Cardiac atrium fibroblast (primary cell): ENCODE measurements around a stretch of chr10.

DNA sequence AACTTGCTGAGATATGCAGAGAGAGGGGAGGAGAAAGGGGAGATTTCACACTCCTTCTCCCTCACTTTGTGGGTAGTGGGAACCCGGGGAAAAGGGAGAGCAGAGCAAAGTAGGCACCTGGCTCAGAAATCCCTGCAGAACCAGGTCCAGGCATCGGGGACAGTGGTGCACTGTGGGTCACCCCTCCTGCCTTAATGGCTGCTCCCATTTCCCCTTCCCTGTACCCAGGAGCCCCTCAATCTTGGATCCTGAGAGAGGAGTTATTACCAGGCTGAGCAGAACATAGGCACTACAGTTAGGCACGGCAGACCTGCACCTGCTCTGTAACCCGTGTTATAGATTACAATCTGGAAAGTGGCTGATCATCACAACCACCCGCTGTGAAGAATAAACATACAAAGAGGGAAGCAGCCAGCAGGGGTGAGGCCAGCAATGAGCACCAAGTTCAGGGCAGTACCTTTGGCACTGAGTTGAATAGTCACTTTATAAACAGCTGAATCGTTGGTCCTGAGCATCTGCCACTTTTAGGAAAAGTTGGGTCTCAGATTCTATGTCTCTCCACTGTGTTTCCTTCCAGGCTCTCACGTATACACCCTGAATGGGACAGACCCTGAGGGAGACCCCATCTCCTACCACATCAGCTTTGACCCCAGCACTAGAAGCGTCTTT is 1.7 kb downstream of the CDHR1 start:
- RAMPAGE, long total RNA: no peak

- RAMPAGE, long total RNA: no peak
Measured at GRCh38 chr10:84333921-84334645, 5.7 kb downstream of the CCSER2 start.

DNA sequence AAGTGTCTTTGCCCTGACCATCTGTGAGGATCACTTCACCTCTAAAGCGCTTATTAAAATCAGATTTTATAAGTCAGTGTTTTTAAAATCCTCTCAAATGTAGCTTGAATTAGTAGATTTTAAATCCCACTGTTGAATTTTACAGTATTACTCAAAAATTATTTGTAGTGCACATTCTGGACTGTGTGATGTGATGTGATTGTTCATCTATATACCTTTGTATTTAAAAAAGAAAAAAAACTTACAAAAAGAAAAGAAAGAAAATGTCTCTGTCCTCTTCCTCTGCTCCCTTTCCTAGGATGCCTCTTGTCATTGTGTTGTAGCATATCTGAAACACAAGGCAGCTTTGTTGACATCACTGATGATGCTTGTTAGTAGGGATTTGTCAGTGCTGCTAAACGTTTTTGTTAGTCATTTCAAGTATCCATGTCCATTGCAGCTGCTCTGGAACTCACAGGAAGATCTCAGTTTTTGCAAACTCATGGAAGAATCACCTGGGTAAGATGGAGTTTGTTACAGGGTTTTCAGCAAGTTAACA is 123.5 kb downstream of the CCSER2 start:
- RAMPAGE, long total RNA: no peak

DNA sequence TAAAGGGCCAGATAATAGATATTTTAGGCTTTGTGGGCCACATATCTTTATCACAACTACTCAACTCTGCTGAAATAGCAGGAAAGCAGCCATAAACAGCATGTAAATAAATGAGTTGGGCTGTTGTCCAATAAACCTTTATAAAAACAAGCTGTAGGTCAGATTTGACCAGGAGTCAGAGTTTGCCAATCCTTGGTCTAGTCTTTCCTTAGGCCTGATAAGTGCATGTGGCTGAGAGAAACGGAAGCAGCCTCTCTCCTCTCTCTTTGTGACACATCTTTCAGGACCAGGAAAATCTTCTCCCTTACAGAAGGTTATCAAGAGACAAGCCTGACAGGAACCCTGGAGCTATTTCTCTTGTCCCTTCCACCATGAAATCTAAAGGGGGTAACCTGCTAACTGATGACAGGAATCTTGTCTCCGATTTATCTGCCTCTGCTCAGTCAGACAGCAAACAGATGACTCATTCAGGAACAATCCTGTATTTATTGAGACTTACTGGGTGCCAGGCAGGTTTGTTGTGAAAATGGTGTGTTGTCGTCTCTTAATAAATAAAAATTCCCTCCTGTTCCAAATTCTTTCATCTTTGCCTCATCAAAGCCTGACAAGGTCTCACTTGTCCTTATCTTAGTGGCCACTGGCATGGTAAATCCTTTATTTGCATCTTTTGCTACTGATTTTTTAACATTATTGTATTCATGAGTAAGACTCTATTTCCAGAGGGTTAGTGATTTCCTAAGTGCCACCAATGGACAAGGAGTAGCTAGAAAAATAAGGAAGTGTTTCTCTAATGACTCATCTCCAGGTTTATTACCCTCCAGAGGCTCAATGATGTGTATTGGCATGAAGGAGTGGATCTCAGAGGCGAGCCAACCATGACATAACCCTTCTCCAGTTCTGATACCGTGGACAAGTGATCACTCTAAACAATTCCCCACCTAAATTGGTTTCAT is 724.2 kb downstream of the GRID1 start:
- RAMPAGE, long total RNA: no peak

GRCh38 chr10:86681203-86681605 is 12.9 kb downstream of the LDB3 start:
- RAMPAGE, long total RNA: no peak

GRCh38 chr10:86862068-86862837 is 95.2 kb downstream of the MMRN2 start:
- RAMPAGE, long total RNA: no peak

DNA sequence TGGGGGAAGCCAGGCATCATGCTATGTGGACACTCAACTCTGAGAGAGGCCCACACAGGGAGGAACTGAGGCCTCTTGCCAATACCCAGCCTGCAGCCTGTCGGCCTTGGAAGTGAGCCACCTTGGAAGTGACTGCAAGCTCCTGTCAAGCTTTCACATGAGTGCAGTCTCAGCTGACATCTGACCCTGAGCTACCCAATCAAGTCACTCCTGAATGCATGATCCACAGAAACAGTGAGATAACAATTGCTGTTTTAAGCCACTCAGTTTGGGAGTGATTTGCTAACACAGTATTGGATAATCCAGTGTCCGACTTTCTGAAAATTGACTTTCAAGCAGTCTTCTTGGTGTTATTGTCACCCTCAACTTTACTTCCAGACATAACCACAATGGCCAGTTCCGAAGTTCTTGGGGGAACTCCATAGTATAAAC is 56.3 kb downstream of the MMRN2 start:
- RAMPAGE, long total RNA: no peak

DNA sequence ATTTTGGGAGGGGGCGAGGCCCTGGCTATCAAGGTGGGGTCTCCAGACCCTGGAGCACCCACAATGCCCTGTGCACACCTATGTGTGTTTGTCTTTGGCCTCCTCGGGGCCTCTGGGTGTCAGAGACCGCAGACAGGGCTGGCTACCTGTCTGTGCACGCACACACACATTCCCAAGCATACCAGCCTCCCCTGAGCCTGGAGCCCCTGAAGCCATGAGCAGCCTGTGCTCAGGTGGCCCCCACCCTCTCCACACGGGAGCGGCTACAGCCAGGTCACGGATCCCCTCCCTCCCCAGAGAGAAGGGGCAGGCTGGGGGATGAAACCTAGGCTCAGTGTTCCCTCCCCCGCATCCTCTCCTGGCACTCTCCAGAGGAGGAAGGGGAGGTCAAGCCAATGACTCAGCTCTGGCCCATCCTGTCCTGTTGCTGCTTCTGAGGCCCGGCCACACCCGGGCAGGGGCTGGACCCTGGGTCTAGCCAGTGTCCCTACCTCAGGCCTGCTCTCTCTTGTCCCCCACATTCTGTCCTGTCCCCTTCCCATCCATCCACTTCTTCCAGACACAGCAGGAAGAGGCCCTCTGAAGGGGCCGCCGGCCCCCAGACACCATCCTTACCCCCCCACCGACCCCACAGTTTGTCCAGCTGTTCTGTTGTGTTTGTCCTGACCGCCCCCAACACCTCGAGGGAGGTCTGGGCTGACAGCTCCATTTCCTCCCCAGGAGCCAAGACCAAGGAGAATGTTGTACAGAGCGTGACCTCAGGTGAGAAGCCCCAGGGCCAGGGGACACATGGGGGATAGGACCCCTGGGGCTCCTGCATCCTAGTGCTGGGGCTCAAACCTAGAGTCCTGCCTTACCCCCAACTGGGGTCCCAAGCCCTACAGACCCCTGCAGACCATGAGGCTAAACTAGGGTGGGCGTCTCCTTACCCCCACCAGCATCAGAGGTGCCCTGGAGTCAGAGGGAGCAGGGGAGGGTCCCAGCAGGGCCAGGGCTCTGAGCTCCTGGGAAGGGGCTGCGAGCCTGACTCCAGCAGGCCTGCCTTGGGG is 838 bp downstream of the SNCG start:
- RAMPAGE, long total RNA: no peak

DNA sequence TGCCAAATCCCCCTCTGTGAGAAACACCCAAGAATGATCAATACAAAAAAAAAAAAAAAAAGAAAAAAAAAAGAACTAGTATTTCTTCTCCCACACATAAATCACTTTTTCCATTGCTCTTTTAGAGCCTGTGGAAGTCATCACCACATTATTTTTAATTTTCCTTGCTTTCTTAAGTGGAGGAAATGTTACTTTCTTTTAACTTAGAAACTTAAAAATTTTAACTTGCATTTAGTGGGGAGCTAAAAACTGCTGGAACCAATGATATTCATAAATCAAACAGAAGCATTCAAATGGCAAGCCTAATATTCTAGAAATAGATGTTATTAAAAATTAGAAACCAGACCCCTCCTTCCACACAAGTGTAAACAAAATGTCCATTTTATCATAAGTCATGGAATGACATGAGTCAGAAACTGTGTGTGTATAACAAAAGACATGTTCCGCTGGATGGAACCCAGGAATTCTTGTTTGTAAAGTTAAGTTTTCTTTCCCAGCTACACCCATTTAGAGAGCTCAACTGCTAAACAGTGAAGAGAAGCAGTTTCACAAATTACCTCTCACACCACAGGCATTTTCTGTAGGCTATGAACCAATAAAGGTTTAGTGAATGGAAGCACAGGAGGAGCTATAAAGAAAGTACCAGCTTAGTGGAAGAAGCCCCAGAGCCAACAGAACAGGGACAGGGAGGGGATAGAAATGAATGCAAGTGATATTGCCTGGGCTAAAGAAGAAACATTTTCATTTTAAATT is 12.6 kb downstream of the GLUD1 start:
- RAMPAGE, long total RNA: no peak

- RAMPAGE, long total RNA: no peak
Measured at GRCh38 chr10:87089211-87089530, 5.5 kb downstream of the GLUD1 start.

- RAMPAGE, long total RNA: no peak
Measured at GRCh38 chr10:87090923-87091893, 3.4 kb downstream of the GLUD1 start.

GRCh38 chr10:87092317-87093353 is 2.0 kb downstream of the GLUD1 start:
- RAMPAGE, long total RNA: no peak

- RAMPAGE, long total RNA: no peak
Measured at GRCh38 chr10:87115295-87115942, 20.4 kb downstream of the SHLD2 start.

GRCh38 chr10:87214010-87214647 is 11.1 kb upstream of the NUTM2A start:
- RAMPAGE, long total RNA: no peak

- RAMPAGE, long total RNA: no peak
Measured at GRCh38 chr10:87660085-87660758, 544 bp downstream of the PAPSS2 start.

DNA sequence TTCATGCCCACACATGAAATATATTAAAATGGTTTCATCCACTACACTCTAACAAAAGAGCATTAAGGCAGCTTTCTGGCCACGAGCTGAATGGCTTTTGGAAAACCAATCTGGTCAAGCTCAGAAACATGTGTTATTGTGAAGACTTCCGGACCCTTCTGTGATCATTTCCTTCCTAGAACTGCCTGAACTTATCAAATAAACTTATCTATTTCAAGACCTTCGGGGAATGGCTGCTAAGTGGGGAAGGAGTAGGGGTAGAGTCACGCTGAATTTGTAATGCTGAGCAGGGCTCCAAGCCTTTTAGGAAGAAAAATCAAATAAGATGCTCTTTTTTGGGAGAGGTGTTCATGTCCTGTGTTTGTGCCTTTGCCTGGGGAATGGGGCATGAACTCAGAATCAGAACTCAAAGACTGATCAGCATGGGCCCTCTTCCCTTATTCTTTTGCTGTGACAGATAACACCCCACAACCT is 56.7 kb downstream of the PAPSS2 start:
- RAMPAGE, long total RNA: no peak

DNA sequence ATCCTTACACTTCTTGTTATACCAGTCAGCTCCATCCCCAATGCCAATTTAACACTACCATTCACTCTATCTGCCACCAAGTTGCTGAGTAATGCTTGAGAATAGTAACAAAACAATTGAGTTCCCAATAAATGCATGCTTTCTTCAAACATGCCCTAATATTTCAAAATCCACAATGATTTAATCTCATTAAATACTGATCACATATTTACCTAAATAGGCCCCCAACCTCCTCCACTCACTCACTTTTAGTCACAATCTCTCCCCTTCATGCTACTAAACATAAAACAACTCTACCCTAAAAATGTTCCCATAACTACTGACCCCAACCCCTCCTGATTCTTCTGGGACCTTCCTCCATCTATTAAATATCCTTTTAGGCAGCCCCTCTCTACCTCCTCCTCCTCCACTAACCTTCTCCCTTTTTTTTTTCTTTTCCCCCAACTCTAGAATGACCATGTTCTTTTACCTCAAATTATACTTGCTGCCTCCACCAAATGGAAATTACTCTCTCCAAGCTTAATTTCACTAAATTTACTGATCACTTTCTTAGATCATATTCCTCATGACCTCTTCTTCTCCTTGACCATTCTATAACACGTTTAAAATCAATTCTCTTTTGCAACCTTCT is 12.6 kb downstream of the ATAD1 start:
- RAMPAGE, long total RNA: no peak

DNA sequence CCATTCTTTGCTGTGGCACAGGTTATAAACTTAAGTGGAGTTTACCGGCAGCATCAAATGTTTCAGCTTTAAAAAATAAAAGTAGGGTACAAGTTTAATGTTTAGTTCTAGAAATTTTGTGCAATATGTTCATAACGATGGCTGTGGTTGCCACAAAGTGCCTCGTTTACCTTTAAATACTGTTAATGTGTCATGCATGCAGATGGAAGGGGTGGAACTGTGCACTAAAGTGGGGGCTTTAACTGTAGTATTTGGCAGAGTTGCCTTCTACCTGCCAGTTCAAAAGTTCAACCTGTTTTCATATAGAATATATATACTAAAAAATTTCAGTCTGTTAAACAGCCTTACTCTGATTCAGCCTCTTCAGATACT is 104.8 kb downstream of the PTEN start:
- RAMPAGE, long total RNA: no peak

- RAMPAGE, long total RNA: no peak
Measured at GRCh38 chr10:88147107-88147557, 283.7 kb downstream of the PTEN start.

DNA sequence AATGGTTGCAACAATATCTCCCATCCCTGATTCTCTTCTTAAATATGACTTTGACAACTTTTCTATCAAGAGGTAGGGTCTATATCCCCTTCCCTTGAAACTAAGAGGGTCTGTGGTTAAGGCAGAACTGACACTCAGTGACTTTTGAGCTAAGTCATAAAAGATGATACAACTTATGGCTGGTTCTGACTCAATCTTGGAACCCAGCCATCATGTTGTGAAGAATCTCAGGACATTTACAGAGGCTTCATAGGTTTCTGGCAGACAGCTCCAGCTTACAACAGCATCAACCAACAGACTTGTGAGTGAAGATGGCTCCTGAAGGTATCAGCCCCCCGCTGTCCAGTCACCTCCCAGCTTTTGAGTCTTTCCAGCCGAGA is 203.5 kb downstream of the RNLS start:
- RAMPAGE, long total RNA: no peak